Cardiac ventricle fibroblast (primary cell): ENCODE results near the gene PRR5L.

- RAMPAGE, long total RNA = no peak
These were observed 17.3 kb downstream of the CD44 start for GRCh38 chr11:35156150-35156752.

DNA sequence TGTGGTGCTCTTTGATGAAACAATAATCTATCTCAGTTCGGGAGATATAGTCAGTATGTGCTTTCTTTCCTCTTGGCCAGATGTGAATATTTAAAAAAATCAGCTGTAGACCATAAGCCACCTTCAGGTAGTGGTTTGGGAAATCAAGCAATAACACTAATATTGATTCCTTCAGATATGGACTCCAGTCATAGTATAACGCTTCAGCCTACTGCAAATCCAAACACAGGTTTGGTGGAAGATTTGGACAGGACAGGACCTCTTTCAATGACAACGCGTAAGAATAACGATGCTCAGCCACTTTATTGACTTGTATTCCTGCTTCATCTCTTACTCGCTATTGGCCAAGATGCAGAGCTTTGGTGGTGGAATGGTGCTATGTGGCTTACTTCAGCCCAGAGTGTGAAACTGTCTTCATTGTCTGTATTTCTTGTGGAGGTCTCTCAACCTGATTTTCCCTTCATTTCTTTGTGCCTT is 69.0 kb downstream of the CD44 start:
- RAMPAGE, long total RNA = no peak

GRCh38 chr11:35235984-35236458 is 97.0 kb downstream of the CD44 start:
- RAMPAGE, long total RNA = no peak

DNA sequence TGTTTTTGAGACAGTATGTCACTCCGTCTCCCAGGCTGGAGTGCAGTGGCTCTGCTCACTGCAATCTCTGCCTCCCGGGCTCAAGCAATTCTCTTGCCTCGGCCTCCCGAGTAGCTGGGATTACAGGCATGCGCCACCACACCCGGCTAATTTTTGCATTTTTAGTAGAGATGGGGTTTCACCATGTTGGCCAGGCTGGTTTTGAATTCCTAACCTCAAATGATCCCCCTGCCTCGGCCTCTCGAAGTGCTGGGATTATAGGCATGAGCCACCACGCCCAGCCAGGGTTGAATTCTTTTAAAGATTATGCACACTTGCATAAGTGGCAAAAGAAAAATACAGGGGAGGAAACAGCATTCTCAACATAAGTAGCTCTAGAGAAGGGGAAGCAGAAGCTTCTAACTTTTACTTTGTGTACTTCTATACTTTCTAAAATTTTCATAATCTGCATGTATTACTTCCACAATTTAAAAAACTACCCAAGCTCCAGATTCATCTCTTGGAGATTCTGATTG is 108.1 kb downstream of the SLC1A2 start:
- RAMPAGE, long total RNA = no peak

GRCh38 chr11:35359304-35359937 is 59.9 kb downstream of the SLC1A2 start:
- RAMPAGE, long total RNA = no peak

- RAMPAGE, long total RNA = no peak
These were observed 5.8 kb downstream of the SLC1A2 start for GRCh38 chr11:35413499-35413998.

GRCh38 chr11:35529993-35530570 is 4.7 kb upstream of the PAMR1 start:
- RAMPAGE, long total RNA = no peak

DNA sequence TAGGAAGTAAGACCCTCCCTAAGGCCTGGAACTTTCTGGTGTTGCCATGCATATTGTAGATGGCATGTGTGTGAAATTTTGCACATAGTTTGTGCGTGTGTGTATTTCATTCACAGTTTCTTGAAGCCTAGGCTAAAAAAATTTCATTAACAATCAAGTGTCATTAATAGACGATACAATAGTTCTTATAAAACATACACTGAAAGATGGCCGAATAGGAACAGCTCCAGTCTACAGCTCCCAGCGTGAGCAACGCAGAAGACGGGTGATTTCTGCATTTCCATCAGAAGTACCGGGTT is 40.0 kb downstream of the TRIM44 start:
- RAMPAGE, long total RNA = no peak

- RAMPAGE, long total RNA = no peak
These were observed 41.4 kb downstream of the TRIM44 start for GRCh38 chr11:35703821-35704497.

GRCh38 chr11:35971172-35972481 is 27.8 kb downstream of the LDLRAD3 start:
- RAMPAGE, long total RNA = no peak

DNA sequence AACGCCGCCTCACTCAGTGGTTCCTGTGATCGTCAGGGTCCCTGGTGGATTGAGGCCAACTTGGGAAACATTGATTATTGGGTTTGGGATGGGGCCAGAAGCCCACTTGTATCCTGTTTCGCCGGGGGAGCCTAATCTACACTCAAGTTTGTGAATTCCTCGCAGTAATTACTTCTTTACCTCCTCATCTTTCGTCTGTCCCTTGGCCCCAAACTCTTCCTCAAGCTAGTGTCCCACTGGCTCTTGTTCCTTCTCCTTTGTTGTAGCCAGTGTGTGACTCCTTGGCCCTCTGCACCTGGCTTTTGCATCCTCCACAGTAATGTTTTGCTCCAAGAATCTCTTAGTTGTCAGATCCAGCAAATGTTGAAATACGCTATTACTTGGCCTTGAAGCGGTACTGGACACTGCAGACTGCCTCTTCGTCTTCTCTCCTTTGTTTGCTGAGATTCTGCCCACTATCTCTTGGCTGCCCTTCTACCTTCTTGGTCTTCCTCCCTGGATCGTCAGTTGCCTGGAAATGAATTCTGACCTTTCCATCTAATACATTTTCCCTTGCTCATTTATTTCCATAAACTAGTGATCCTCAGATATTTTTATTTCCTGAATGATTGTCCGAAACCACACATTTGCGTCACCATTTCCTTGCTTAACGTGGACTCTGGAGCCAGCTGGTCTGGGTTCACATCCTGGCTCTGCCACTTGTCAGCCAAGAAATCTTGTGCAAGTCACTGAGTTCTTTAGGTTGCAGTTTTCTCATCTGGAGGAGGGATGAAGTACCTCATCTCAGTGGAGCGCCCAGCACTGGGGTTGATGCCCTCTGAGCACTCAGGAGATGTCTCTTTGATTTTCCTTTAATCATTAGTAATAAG is 113.6 kb downstream of the LDLRAD3 start:
- RAMPAGE, long total RNA = no peak

DNA sequence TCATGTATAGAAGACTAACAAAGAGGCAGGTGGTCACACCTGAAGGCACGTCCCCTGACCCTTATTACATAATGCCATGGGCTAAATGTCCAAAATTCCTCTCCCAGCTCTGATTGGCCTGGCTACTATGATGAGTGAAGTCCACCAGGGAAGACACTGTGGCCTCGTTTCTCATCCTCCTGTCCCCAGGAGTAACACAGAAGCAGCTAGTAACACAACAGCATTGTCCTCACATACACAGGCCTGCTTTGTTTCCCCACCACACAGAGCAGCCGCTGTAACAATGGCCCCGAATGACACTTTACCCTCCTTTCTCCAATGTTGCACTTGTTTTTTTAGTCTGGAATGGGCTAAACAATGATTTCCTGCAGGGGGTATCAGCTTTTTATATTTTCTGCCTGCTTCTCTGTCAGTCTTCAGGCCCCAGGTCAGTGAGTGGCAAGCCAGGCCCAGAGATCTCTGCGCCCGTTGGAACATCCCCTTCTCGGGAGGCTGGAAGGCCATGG is at the start of gene PRR5L:
PRR5L (plus strand) TSS at position 412 of the 506 bp plus-strand sequence.
- RAMPAGE, long total RNA = no peak

GRCh38 chr11:36398246-36398982 is 102.3 kb downstream of the PRR5L start:
- RAMPAGE, long total RNA = no peak

- RAMPAGE, long total RNA = no peak
These were observed 743.0 kb downstream of the LRRC4C start for GRCh38 chr11:40716246-40717045.

DNA sequence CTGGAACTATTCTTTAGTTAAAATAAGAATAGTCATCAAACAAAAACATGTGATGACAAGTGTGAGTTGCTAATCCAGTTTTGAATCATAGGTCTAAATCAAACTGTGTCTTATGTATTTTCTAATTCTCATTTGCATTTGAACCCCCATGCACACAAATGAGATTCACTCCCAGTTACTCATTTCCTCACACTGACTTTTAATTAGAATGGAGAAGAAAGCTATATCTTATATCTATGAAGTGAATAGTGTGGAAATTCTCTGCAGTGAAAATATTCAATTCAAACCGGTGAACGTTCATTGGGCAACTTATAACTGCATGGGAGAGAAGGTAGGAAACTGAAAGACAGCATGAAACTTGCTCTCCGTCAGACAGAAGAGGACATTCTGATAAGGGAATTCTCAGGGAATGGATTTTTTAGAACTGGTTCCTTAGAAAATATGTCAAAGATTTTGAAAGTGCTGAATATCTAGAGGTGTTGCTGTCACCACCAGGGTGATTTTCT is 405.4 kb downstream of the LRRC4C start:
- RAMPAGE, long total RNA = no peak

- RAMPAGE, long total RNA = no peak
These were observed 680.6 kb upstream of the API5 start for GRCh38 chr11:42631191-42631672.

- RAMPAGE, long total RNA = no peak
These were observed 123.9 kb upstream of the HSD17B12 start for GRCh38 chr11:43556484-43557199.

GRCh38 chr11:43735649-43735993 is 55.1 kb downstream of the HSD17B12 start:
- RAMPAGE, long total RNA = no peak

DNA sequence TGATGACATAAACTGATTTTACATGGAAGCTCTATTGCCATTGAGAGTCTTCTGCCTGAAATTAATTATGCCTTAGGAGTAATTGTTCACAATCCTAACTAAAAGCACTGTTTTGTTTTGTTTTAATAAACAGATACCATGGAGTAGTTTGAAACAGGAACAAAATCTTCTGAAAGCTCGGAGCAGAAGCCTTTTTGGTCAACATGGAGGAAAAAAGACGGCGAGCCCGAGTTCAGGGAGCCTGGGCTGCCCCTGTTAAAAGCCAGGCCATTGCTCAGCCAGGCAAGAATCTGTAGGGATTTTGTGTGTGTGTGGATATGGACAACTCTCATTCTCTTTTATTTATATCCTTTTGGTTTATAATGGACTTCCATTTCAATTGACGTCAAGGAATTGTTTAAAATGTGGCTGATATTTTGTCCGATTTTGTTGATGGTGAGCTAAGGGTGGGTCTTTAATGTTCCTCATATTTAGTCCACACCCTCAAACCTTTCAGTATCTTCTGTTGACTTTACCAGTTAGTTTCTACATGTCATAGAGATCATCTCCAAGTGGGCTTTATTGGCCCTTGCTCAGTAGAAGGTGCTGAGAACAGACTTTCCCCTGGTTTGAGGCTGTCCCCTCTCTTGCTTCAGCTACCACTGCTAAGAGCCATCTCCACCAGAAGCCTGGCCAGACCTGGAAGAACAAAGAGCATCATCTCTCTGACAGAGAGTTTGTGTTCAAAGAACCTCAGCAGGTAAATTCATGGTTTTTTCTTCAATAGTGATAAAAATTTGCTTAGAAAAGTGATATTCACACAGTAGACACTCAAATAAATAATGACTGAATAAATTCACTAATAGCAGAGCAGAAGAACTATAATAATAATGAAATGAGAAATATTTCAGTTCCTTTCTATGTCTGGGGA is 2.1 kb downstream of the ALKBH3 start:
- RAMPAGE, long total RNA = no peak

- RAMPAGE, long total RNA = no peak
These were observed 5.7 kb downstream of the ALKBH3 start for GRCh38 chr11:43886285-43886864.